A673 (cell line): ENCODE measurements around a stretch of chr6.

DNA sequence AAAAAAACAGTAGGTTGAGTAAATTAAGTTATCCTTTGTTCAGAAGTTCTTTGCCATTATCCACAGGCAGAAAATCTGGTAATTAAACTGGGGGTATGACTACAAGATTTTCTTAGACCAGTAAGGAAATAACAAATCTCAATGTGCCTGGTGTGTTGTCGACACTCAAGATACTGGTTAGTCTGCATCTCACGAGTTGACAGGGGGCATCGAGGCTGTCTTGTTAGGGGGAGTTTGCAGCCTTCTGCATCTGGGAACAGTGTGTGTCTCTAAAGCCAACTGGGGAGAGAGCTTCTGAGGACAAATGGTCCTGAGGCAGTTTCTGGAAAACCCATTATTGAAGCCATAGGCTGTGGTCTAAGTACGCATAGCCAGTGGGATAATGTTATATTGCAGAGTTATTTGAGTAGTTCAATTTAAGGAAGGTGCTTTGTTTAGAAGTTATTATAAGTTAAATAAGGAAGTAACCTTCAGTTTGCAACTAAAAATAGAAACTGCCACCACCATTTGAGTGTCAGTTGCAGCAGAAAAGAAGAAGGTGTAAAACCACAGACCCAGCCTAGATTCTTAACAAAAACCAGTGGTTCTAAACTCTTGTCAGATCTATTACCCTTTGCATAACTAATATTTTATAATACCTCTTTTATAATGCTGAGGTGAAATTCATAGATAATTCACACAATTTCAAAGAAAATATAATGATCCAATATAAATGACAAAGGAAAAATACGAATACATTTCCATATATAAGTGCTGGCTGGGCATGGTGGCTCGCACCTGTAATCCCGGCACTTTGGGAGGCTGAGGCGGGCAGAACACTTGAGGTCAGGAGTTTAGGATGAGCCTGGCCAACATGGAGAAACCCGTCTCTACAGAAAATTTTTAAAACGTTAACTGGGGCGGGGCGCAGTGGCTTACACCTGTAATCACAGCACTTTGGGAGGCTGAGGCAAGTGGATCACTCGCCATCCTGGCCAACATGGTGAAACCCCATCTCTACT lies 15.3 kb upstream of the MAPK13 start:
- PRO-cap, result no peak

DNA sequence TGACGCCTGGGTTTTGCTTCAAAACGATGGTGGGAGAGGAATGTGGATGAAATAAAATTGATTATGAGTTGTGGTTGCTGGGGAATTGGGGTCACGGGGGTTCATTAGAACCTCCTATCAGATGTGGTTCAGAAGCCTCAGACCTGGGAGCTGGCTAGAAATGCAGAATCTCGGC lies 605 bp upstream of the MAPK13 start:
- PRO-cap, result no peak

- PRO-cap, result no peak
These were observed 1.3 kb downstream of the MAPK13 start for GRCh38 chr6:36131583-36131952.

GRCh38 chr6:36245114-36245370 lies 24.8 kb upstream of the PNPLA1 start:
- PRO-cap, result no peak

DNA sequence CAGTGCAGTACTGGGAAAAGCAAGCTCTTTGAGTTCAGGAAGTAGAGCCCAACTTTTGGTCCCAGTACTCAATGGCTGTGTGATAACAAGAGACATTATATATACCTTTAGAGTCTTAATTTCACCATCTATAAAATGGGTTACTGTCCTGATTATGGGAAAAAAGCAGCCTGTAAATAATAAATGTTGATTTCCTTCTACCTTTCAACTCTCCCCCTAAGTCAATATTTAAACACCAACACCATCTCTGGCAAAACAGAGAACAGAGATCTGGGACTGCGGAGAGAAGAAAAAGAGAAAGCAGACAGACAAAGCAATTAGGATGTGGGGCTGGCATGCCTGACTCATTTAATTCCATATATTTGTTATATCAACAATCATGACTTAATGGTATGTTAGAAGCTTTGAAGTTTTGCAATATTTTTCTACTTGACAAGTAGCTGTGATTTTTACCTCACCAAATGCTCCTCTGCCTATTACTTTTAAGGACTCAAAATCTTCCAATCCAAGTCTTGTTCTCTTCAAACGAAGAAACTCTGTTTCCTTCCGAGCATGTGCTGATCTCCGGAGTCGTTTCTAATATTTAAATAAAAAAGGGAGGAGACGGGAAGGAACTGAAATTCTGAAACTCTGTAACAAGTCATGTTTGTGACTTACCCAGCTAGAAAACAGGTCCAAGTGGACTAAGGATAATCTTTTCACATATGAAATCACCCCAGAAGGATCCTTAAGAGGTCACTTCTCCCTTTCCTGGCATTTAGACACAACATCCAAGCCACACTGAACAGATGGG lies 23.2 kb downstream of the STK38 start:
- PRO-cap, result no peak

DNA sequence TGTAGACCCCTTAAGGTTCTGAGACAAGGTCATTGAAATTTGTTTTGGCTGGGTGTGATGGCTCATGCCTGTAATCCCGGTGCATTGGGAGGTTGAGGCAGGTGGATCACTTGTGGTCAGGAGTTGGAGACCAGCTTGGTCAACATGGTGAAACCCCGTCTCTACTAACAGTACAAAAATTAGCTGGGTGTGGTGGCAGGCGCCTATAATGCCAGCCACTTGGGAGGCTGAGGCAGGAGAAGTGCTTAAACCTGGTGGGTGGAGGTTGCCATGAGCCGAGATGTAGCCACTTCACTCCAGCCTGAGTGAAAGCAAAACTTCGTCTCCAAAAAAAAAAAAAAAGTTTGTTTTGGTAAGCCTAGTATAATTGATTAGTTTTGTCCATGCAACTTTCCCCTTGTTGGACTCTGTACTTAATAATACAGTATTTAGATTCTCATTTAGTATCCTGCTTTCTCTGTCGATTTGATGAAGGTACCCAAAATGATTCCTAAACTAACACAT lies 11.1 kb downstream of the SRSF3 start:
- PRO-cap, result no peak

- PRO-cap, result unidirectional peak, minus-strand start at chr6:36639672
These were observed 39.1 kb upstream of the CDKN1A start for GRCh38 chr6:36639455-36639763.

GRCh38 chr6:36677688-36678252 lies 744 bp upstream of the CDKN1A start:
- PRO-cap, result no peak

- PRO-cap, result no peak
These were observed 1.1 kb downstream of the CDKN1A start for GRCh38 chr6:36679653-36679924.

DNA sequence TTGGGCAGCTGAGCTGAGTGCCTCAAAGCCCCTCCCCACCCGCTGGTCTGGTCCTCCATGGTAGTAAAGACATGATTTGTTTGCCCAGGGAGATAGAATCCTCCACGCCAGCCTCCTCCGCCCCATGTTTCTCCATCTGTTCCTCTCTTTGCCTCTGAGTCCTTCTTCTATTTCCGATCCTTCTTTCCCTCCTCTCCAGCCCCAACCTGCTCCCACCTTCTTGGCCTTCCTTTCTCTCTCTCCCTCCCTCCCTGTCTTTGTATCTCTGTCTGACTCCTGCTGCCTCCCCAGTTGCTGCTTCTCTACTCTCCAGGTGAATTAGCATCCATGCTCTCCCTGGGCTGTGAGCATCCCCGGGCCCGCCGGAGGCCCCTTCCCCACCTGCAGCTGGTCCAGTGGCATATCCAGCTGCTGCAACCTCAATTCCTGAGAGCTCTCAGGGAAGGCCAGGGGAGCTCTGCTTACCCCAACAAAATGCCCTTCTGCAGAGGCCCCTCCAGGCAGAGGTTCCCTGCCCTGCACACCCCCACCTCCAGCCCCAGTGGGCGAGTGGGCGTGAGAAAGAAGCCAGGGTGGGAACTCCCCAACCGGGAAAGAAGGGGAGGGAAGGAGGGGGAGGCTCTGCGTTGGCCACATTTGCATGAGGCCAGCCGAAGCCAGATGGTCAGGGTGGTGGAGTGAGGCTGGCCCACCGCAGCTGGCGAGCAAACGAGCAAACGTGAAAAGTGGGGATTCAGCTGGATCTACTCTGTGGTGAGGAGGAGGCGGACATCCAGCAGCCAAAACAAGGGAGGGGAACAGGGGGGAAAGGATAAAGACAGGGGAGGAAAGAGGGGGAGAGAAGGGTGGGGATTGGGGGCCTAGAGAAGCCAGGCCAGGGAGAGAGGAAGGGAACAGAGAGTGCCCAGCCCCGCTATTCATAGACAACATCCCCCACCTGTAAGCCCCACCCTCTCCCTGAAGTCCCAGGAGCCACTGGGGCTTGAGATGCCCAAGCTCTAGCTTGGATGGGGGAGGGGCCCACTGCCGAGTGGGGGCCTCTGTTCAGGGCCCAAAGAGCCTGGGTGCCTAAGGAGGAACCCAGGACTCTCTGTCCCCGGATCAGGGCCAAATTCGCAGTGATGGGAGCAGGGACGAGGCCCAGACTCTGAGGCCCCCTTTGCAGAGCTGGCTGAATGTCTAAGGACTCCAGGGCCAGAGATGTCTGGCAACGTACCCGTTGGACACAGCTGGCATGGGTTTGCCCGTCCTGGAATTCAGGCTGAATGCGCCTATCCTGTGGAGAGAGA lies 45.4 kb downstream of the CPNE5 start:
- PRO-cap, result no peak

- PRO-cap, result no peak
These were observed 1.7 kb upstream of the CPNE5 start for GRCh38 chr6:36840875-36841477.

DNA sequence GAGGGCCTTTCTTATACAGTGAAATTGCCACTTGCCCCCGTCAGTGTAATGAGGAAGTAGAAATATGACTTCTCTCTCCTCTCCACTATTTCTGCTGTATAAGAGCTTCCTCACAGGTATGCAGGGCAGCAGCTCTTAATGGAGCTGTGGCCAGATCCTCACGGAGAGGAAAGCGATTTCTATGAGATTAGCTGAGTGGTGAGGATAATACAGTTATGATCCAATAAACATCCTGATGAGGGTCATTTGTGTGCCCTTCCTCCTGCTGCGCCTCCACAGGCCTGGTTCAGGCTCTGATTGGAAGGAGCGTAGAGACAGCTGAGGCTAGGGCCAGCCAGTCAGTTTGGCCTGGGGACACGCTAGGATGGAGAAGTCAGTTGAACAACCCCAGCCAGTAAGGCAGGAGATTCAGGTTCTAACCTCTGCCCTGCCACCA lies 10.9 kb upstream of the CPNE5 start:
- PRO-cap, result no peak

DNA sequence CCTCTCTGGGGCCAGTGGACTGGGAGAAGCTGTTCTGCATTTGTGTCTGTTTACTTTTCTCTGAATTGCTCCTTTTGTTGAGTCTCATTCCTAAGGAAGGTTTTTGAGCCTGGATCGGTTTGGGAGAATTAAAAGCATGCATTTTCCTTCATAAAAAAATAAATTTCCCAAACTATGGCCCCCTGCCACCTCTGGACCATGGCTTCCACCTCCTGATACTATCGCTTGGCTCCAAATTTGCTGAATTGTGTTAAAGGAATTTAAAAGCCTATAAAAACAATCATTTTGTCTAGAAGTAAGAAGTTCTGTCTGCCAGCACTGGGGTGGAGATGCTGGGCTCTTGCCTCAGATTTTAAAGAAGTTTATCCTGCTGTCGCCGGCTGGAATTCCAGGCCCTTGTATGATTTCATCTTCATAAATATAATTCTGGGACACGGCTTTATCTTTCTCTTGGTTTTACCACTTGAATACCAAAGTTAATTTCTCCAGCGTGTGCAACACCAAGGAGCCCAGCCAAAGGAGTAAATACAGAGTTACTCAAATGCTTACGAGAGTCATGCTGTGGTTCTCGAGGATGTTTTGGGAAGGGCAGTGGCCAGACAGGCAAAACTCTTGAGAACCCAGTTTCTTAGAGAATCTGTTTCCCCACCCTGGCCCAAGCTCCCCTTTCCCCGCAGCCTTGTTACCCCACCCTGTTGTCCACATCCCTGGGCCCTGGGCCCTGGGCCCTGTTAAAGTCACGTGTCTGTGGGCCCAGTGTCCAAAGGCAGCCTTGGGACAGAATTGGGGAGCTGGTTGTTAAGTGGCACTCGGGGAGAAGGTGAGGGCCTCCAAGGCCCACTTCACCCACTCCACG lies 31.8 kb downstream of the C6orf89 start:
- PRO-cap, result no peak

GRCh38 chr6:36928518-36929010 lies 26.0 kb upstream of the PI16 start:
- PRO-cap, result no peak

GRCh38 chr6:36962760-36963374 lies 8.3 kb downstream of the PI16 start:
- PRO-cap, result no peak

DNA sequence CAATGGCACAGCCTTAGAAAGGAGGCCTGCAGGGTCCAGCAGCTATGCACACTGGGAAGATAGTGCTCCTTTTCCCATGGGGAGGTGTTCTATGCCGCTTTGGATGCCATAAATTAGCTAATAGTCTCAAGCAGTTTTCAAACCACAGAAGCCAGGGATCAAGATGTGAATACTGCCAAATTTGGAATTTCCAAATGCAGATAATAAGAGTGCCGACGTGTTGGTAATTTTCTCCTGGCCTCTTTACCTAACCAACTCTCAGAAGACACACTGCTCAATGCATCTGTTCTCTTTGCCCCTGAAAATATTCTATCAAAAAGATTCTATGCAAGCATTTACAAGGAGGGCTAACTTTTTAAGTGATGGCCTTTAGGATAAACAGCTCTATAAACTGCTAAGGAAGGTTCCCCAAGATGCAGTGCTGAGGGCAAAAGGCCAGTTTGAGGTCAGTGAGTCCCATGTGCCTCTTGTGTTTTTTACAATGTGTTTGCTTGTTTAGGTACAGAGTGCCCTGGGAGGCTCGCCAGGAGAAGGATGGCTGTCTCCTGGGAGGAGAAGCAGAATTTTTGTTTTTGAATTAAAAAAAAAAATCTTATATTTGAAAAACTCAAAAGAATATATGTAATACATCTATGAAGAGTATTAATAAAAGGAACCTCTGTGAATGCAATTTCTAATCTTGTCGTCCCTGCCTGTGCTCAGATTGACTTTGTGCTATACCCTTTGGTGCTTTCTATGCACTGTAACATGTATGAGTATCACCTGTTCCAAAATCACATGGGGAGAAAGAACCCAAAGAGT lies 12.9 kb downstream of the MTCH1 start:
- PRO-cap, result no peak

DNA sequence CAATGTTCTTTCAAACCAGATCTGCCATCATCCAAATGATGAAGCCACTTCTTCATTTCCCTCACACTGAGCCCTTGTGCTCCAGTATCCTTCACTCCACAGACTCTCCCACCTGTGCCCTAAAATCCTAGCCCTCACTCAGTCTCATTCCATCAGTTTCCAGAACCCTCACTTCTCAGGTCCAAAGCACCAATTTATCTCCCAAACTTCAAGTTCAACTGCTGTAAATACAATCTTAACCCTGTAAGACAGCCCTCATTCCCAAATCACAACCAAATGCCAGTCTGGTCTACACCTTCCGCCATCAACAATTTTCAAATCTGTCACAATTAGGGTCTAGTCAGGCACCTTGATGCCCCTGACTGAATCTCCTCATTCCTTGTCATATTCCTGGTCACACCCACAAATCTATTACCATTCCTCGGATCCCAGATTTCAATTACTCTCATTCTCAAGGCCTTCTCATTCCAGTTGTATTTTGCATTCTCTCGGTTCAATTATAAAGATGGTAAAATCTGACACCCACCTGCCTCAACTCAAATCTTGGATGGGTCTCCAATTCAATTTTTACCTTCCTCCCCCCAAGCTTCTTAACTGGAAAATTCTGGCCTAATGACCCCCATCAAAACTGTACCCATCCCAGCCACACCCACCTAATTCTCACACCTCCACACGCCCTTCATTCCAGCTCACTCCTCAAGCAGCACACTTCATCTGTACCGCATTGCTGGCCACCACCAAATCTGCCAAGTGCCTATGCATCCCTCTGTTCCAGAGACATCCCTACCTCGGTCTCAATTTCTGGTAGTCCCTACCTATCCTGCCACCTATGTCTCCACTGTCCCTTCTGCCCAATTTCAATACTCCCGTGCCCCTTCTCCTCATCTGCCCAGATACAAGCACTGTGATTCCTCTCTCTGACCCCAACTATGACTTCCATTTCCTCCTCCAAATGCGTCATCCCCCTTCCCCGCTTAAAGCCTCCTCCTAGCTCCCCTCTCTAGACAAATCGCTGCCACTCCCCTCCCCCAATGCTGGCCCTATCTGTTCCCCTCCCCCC lies 1.6 kb downstream of the MTCH1 start:
- PRO-cap, result no peak

DNA sequence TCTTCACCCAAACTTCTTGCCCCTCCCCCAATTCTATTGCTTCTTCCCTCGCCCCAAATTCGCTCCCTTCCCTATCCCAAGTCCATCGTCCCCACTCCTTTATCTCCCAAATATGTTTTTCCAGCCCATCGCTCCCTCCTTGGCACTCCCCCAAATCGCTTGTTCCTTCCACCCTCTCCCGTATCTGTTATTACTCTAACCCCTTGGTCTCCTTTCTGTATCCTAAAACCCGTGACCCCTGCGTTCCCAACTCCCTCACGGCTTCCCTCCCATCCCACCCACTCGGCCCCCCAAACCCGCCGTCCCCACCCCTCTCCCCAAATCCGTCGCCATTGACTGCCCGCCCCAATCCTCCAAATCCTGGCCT lies 578 bp downstream of the MTCH1 start:
- PRO-cap, result no peak

DNA sequence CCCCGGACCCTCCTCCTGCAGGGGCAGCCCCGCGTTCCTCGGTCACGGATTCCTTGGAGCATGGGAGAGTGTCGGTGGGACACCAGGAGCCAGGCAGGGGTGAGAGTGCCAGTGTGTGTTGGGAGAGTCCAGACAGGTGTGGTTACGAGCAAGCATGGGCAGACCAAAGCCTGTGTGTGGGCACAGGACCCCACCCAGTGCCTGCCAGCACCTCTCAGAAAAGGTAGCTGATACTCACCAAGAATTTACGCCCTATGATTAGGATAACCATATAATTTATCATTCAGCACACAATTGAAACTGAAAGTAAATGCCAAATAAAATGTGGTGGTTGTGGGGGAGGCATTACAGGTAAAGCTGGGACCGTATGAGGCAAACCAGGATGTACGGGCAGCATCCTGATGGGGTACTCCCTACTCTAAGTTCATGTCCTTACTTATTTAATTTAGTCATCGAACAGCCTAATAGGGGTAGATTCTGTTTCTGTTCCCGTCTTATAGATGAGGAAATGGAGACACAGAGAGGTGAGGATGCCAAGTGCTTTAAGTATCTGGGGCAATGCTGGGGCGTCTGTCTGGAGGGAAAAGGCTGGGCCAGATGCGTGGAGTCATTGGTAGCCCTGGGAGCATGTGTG lies 633 bp downstream of the FGD2 start:
- PRO-cap, result no peak

DNA sequence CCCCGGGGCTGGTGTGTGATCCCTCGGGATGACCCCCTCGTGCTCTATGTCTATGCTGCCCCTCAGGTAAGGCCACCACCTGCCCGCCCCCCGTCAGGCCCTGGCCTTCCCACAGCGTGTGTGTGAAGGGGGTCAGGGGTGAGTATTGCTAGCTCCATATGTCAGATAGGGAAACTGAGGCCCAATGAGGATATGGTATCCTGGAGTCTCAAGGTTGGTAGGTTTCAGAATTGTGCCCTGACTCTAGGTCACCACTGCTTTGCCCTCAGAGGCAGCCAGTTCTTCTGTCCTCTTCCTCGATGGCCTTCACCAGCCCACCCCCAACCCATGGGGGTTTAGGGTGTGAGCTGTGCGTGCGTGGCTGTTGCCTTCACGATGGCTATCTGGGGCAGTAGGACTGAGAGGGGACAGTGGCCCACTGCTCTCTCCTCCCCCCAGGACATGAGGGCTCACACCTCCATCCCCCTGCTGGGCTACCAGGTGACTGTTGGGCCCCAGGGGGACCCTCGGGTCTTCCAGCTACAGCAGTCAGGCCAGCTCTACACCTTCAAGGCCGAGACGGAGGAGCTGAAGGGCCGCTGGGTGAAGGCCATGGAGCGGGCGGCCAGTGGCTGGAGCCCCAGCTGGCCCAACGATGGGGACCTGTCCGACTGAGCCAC lies 22.2 kb downstream of the FGD2 start:
- PRO-cap, result no peak